Measurements from ENCODE around the gene PTPRG.

GRCh38 chr3:57758058-57758695, 2.1 kb downstream of the SLMAP start:
- PRO-cap, 2 experiments = peak in 2 of 2 experiments; most common minus-strand start chr3:57758118 (in 2)
- RAMPAGE, long total RNA, 5 experiments = no peak in any of the 5 experiments

- PRO-cap, 2 experiments = no peak in any of the 2 experiments
- RAMPAGE, long total RNA, 5 experiments = no peak in any of the 5 experiments
Measured at GRCh38 chr3:57769973-57770863, 14.1 kb downstream of the SLMAP start.

GRCh38 chr3:57782889-57783705, 27.0 kb downstream of the SLMAP start:
- PRO-cap, 2 experiments = no peak in any of the 2 experiments
- RAMPAGE, long total RNA, 5 experiments = no peak in any of the 5 experiments

- PRO-cap, 2 experiments = peak in 1 of 2 experiments; most common plus-strand start chr3:57943235 (in 1); most common minus-strand start chr3:57943104 (in 1)
- RAMPAGE, long total RNA, 5 experiments = no peak in any of the 5 experiments
Measured at GRCh38 chr3:57942794-57943411, 65.3 kb upstream of the FLNB start.

DNA sequence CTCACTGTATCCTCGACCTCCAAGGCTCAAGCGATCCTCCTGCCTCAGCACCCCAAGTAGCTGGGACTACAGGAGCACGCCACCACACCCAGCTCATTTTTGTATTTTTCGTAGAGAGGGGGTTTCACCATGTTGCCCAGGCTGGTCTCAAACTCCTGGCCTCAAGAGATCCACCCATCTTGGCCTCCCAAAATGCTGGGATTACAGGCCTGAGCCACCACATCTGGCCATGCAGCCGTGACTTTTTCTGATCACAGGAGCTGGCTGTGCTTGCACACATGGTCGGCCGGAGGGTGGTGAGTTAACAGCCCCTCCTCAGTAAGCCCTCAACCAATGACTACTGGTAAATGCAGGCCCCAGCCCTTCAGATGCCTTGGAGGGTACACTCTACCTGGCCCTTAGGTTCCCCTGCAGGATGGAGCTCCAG, 25.0 kb upstream of the FLNB start:
- PRO-cap, 2 experiments = no peak in any of the 2 experiments
- RAMPAGE, long total RNA, 5 experiments = no peak in any of the 5 experiments

DNA sequence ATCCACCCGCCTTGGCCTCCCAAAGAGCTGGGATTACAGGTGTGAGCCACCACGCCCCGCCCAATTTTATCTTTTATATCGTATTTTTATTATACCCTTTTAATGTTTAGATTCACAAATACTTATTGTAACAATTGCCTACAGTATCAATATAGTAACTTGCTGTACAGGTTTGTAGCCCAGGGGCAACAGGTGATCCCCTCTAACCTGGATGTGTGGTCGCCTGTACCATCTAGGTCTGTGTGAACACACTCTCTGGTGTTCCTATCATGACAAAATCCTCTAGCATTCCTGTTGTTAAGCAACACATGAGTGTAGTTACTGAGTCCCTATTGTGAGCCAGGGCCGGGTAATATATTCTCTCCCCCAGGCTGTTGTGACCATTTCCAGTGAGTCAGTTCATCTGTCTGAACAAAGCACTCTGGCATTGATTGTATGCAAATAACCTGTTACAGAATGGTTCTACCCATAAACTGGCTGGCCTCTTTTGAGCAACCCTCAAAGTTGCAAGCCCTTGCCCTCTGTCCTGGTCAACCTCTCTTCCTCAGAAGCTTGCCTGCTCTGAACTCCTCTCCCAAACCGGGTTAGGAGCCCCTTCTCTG, 2.6 kb upstream of the FLNB start:
- PRO-cap, 2 experiments = no peak in any of the 2 experiments
- RAMPAGE, long total RNA, 5 experiments = no peak in any of the 5 experiments

DNA sequence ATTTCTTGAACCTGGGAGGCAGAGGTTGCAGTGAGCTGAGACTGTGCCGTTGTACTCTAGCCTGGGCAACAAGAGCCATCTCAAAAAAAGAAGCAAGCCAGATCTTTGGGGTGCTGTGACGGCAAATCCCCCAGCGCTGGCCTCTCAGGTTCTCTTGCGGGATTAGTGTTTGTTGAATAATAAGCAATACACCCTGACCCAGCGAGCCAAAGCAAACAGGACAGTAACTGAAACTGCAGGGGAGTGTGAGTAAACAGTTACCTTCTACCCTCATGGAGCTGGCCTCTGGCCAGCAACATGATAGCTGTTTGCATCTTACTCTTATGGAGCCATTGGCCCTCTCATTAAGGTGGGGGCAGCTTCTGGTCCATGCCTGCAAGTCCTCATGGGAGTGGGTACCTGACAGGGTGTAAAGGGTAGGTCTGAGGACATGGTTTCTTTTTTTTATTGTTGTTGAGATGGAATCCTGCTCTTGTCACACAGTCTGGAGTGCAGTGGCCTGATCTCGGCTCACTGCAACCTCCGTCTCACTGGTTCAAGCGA, 31.9 kb downstream of the FLNB start:
- PRO-cap, 2 experiments = no peak in any of the 2 experiments
- RAMPAGE, long total RNA, 5 experiments = no peak in any of the 5 experiments

- PRO-cap, 2 experiments = no peak in any of the 2 experiments
- RAMPAGE, long total RNA, 5 experiments = no peak in any of the 5 experiments
Measured at GRCh38 chr3:58062346-58063025, 54.3 kb downstream of the FLNB start.

GRCh38 chr3:58099898-58100345, 91.7 kb downstream of the FLNB start:
- PRO-cap, 2 experiments = no peak in any of the 2 experiments
- RAMPAGE, long total RNA, 5 experiments = no peak in any of the 5 experiments

GRCh38 chr3:58102896-58103774, 94.9 kb downstream of the FLNB start:
- PRO-cap, 2 experiments = no peak in any of the 2 experiments
- RAMPAGE, long total RNA, 5 experiments = no peak in any of the 5 experiments

GRCh38 chr3:58111438-58112248, 99.1 kb downstream of the DNASE1L3 start:
- PRO-cap, 2 experiments = peak in 1 of 2 experiments; most common plus-strand start chr3:58112137 (in 1); most common minus-strand start chr3:58111966 (in 1)
- RAMPAGE, long total RNA, 5 experiments = no peak in any of the 5 experiments

GRCh38 chr3:58120061-58120892, 90.5 kb downstream of the DNASE1L3 start:
- PRO-cap, 2 experiments = no peak in any of the 2 experiments
- RAMPAGE, long total RNA, 5 experiments = no peak in any of the 5 experiments

GRCh38 chr3:58342625-58343083, 10.0 kb downstream of the PXK start:
- PRO-cap, 2 experiments = no peak in any of the 2 experiments
- RAMPAGE, long total RNA, 5 experiments = no peak in any of the 5 experiments

DNA sequence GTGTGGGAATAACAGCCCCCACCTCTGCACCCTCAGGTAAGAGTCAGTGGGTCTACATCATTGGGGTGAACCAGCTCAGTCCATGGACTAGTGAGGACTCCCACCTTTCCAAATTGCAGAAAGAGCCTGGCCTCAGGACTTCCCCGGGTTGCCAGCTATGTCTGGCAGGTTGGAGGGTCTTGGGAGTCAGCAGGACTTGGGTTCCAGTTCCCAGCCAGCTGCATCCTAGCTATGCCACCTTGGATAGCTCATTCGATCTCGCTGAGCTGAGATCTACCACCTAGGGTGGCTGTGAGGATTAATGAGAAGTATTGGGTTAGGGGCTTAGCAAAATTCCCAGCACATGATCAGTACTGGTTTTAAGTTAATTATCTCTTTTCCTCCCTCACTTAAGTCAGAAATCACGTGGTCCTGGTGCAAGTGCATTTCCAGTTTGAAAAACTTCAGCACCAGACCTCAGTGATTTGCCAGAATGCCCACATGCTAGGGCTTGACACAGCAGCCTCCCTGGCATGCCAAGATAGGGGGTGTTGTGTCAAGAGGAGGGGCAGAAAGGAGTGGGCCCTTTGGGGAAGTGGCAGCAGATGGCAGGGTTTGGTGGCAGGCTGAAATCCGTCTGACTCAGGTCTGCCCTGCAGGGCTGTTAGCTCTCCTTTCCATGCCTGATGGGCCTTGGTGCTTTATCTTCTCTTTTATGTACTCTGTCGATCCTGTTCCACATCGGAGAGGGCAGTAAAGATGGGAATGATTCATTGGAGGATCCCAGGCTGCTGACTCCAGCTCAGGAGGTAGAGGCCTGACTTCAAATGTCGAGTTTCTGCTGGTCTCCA, 23.2 kb downstream of the PXK start:
- PRO-cap, 2 experiments = no peak in any of the 2 experiments
- RAMPAGE, long total RNA, 5 experiments = no peak in any of the 5 experiments

DNA sequence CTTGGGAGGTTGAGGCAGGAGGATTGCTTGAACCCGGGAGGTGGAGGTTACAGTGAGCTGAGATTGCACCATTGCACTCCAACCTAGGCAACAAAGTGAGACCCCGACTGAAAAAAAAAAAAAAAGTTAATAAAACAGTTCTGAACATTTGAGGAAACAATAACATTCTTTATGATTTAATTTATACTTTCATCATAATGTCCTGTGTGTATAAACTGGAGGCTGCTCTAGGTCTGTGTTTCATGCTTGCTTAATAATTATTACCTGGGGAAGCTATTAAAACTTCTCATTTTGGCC, 28.0 kb downstream of the PXK start:
- PRO-cap, 2 experiments = no peak in any of the 2 experiments
- RAMPAGE, long total RNA, 5 experiments = no peak in any of the 5 experiments

DNA sequence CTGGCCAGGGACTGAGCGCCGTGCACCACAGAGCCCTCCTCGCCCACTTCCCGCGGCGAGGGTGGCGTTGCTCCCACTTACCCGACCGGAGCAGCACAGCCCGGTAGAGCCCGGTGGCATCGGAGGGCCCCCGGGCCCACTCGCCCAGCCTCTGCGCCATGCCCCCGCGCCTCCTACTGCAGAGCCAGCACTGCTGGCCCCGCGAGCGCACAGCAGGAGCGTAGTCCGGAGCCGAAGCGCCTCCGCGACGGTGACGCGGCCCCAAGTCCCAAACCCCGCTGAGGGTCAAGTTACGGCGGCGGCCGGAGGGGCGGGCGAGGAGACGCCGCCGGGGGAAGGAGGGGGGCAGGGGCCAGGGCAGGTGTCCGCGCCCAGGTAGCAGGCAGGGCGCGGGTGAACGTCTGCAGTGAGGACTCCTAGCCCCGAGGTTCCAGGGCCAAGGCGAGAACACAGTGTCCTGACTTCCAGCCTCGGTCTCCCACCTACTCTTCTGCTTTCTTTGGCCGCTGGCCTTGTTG, 9.6 kb upstream of the FAM107A start:
- PRO-cap, 2 experiments = peak in 1 of 2 experiments; most common plus-strand start position 385 of the sequence (in 1); most common minus-strand start position 280 of the sequence (in 1)
- RAMPAGE, long total RNA, 5 experiments = start-site peak on the minus strand in 4 of 5 experiments, centred at positions 215 to 256 of the sequence, 33 to 520 reads per replicate

DNA sequence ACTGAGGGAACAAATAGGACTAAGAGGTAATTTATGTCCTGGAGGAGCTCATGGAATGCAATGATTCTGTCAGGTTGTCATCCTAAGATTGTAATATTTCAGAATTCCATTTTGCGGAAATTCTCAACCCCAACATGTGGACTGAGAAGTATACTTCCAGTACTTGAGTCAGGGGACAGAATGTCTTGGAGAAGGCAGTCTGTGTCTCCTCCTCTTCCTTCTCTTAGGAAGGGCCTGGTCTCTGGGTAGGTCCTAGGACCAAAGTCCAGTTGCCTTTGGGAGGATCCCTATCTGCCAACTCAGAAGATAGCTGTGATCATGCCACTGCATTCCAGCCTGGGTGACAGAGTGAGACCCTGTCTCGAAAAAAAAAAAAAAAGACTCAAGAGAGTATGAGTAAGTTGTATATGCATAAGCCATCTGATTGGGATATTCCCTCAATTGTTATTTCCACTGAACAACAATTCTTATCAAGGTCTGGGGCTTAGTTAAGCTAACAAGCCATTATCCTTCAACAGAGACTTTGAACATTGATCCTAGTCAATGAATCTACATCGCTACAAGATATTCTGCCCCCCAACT, 23.9 kb upstream of the FAM3D start:
- PRO-cap, 2 experiments = no peak in any of the 2 experiments
- RAMPAGE, long total RNA, 5 experiments = no peak in any of the 5 experiments

GRCh38 chr3:58841973-58842257, 175.3 kb upstream of the FAM3D start:
- PRO-cap, 2 experiments = no peak in any of the 2 experiments
- RAMPAGE, long total RNA, 5 experiments = no peak in any of the 5 experiments

- PRO-cap, 2 experiments = no peak in any of the 2 experiments
- RAMPAGE, long total RNA, 5 experiments = no peak in any of the 5 experiments
Measured at GRCh38 chr3:60575687-60576935, 675.1 kb downstream of the FHIT start.

DNA sequence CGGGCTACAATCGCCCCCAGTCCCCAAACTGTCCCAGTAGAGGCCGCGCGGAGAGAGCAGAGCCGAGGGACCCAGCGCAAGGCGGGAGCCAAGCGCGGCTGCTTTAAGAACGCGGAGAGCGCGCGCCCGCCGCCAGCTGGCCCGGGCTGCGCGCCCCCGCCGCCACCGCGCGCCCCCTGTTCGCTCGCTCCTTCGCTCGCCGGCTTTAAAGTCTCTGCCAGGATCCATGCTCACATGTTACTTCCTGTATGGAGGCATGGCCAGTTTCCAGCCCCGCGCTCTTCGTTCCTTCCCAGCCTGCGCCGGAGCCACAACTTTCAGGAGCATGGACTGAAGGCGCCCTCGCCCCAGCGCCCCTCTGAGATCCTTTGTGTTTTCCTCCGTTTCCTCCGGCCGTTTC, at the start of gene PTPRG:
TSS of gene PTPRG (plus strand) at position 235 of the 400 bp plus-strand sequence.
- PRO-cap, 2 experiments = peak in 2 of 2 experiments; most common plus-strand start position 320 of the sequence (in 2); most common minus-strand start position 105 of the sequence (in 2)
- RAMPAGE, long total RNA, 5 experiments = no peak in any of the 5 experiments

Measured in thyroid gland (tissue), 7 donors.